Sigmoid colon (tissue), 4 donors: ENCODE measurements around a stretch of chr3.

DNA sequence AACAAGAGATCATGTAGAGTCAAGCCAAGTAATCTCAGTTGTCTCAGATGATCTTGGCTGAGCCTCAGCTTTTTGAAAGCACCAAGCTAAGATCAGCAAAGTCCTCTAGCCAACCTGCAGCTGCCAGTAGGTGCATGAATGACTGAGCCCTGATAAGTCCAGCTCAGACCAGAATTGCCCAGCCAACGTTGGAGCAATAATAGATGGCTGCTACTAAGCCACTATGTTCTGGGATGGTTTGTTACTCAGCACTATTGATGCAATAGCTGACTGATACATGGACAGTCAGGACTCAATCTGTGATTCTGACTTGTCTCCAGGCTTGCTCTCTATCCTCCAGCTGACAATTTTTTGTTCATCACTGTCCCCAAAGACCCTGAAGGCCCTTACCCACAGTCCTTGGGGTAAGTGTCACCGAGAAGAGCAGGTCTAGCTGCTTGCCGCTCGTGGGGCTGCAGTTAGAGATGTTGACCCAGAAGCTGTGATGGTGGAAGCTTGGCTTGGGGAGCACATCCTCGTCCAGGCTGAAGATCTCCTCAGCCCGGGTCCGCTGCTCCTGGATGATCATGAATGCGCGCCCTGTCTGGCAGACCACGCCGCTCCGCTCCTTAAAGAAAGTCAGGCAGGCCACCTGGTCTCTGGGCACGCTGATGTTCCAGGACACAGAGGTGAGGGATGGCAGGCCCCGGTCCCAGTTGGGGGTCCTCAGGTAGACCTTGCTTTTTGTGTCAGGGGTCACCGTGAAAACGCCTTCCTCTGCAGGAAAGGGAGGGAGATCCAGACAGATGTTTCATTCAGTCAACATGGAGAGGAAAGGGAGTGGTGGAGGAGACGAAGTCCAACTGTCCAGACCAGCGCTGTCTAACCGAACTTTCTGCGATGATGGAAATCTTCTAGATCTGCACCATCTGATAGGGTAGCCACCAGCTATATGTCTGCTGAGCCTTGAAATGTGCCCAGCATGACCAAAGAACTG lies 55.1 kb downstream of the CDCP1 start:
- PRO-cap: no peak
- RAMPAGE, long total RNA, 4 experiments: no peak in any of the 4 experiments

DNA sequence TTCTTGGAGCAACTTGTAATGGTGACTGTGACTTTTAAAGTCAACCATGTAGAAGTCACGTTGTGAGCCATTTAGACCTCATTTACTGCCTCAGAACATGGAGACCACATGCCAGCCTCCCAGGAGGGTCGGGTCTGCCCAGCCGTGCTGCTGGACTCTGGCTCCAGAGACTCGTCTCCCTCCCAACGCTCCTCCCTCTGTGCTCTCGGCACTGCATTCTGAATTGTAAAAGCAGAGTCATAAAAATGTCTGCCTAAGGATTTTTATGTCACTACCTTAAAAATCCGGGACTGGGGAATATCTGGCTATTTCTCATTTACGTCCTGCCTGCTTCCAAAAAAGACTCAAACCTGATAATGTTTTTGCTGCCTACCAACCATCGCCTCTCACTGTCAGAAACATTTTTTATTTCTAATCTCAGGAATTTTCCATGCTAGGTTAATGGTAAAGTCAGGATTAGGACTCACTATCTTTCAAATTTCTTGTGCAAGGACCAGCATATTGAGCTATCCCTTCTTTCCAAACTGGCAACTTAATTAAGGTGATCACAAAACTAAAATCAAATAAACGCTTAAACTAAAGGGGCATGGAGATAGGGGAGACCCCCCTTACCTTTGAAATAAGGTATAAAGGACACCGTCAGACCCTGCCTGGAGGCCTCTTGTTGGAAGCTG lies 53.4 kb downstream of the CDCP1 start:
- PRO-cap: no peak
- RAMPAGE, long total RNA, 4 experiments: no peak in any of the 4 experiments

GRCh38 chr3:45093339-45093990 lies 52.7 kb downstream of the CDCP1 start:
- PRO-cap: no peak
- RAMPAGE, long total RNA, 4 experiments: no peak in any of the 4 experiments

DNA sequence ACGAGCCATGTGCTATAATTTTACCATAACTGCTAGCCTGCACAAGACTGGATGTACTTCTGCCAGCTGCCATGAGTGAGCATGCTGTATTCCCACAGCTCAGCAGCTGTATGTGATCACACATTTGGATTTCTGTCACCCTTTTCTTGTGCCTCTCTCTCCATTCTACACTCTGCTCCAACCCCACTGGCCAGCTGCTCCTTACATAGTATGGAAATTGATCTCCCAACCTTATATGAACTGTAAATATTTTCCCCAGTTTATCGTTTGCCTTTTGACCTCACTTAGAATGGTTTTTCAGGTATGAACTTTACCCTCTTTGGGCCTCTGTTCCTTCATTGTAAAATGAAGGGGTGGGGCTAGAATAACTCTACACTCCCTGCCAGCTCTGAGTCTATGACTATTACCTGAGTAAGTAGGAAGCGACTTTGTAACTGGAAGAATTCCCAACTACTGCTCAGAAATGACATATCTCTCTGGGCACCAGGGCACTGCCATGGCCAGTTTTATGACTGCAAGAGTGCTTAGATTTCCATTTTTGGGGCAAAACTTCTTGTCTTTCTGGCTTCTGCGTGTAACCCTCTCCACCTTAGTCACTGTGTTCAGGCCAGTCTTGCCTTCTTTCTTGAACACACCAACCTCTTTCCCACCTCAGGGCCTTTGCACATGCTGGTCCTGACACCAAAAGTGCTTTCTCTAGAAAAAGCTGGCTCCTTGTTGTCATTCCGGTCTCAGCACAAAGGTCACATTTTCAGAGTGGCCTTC lies 25.9 kb downstream of the CDCP1 start:
- PRO-cap: no peak
- RAMPAGE, long total RNA, 4 experiments: no peak in any of the 4 experiments

GRCh38 chr3:45218943-45219452 lies 7.1 kb downstream of the TMEM158 start:
- PRO-cap: no peak
- RAMPAGE, long total RNA, 4 experiments: no peak in any of the 4 experiments

DNA sequence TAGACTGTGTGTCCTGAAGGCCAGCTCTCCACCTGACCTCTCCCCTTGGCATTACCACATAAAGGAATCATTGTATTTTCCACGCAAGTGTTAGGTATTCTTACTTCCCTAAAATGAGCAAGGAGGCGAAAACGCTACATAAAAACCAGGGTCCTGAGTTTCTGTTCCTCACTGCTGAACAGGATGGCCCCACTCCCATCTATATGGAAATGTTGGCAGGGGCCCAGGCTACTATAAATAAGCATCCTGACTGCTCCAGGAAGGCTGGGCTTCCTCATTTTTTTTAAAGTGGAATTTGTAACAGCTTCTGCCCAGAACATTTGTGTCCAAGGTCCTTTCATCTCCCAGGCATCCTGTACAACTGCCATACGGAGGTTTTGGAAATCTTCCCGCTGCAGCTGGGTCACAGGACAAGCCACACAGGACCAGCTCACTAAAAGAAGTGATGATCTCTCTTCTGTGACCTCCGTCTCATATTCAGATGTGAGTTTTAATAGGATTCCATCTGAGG lies 56.5 kb upstream of the LIMD1 start:
- PRO-cap: no peak
- RAMPAGE, long total RNA, 4 experiments: no peak in any of the 4 experiments

DNA sequence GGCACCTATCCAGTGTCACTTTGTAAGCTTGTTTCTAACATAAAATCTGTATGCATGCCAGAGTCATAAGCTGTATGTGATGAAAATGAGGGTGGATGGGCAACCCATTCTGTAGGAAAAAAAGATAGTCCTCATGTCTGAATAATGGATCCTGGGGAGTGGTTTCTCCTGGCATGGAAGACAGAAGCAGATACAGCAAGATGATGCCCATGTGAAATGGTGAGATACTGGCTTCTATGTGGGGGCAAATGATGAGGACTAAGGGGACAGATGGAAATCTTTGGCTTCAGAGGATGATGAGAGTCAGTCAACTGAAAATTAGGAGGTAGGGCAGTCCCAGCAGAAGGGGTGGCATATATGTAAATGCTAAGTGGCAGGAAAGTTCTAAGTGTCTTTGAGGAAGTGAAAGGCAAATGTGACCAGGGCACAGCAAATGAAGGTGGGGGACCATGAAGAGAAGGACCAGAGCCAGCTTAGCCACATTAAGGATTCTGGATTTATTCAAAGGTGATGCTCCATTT lies 29.3 kb upstream of the LIMD1 start:
- PRO-cap: no peak
- RAMPAGE, long total RNA, 4 experiments: no peak in any of the 4 experiments

DNA sequence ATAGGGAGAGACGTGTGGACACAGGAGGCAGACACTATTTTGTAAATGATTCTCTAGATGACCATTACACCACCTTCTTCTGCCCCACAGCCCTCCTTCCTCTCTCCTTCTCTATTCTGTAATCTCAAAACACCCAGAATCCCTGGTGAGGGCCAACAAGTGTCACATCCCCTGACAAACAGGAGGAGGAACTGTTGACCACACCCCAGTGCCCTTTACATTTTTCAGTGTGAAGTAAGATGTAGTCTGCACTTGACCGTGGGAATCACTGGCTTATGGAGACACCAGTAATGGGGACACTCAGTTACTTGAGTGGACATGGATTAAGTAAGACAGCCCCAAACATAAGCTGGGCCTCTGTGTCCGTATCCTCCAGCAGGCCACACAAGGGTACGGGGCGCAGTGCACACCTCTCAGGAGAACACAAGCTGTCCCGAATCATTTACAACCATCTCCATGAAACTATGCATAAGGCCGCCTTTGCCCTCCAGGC lies 28.4 kb upstream of the LIMD1 start:
- PRO-cap: no peak
- RAMPAGE, long total RNA, 4 experiments: no peak in any of the 4 experiments

- PRO-cap: no peak
- RAMPAGE, long total RNA, 4 experiments: no peak in any of the 4 experiments
Observed at GRCh38 chr3:45582662-45583428, 11.7 kb upstream of the LIMD1 start.

DNA sequence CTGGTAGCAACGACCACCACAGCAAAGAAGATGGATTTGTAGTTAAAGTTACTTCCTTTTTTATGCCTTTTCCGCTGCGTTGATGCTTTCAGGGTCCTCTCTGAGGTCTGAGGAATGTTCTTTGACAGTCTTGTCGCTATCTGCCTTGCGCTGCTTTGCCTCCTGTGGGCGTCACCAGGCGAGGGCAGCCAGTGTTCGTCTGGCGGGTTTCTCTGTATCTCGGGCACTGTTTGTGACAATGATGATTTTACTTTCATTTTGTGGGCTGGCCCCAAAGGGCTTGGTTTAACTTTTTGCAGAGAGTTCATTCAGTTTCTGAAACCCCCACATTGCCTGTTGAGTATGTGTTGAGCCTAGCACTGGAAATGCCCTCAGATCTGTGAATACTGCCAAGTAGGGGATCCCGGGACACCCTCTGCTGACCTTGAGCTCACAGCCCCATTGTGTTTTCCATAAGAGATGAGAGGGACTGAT lies 24.6 kb upstream of the SACM1L start:
- PRO-cap: no peak
- RAMPAGE, long total RNA, 4 experiments: no peak in any of the 4 experiments

DNA sequence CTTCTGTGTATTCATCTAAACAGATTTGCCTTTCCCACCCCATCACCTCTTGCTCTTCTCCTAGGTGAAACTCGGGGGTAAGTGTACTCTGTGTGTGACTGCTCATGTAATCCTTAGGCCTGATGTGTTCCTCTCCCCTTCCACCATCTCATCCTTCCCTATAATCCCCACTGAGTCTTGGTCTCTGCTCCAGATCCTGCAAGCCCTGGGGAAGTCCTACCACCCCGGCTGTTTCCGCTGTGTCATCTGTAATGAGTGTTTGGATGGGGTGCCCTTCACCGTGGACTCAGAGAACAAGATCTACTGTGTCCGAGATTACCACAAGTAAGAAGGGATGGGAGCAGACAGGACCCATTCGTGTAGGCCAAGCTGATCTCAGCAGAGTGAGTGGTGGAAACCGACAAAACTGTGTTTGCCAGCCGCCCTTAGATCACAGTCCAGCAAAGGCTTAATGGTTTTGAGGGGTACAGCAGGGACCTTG lies 16.7 kb upstream of the SACM1L start:
- PRO-cap: no peak
- RAMPAGE, long total RNA, 4 experiments: no peak in any of the 4 experiments

DNA sequence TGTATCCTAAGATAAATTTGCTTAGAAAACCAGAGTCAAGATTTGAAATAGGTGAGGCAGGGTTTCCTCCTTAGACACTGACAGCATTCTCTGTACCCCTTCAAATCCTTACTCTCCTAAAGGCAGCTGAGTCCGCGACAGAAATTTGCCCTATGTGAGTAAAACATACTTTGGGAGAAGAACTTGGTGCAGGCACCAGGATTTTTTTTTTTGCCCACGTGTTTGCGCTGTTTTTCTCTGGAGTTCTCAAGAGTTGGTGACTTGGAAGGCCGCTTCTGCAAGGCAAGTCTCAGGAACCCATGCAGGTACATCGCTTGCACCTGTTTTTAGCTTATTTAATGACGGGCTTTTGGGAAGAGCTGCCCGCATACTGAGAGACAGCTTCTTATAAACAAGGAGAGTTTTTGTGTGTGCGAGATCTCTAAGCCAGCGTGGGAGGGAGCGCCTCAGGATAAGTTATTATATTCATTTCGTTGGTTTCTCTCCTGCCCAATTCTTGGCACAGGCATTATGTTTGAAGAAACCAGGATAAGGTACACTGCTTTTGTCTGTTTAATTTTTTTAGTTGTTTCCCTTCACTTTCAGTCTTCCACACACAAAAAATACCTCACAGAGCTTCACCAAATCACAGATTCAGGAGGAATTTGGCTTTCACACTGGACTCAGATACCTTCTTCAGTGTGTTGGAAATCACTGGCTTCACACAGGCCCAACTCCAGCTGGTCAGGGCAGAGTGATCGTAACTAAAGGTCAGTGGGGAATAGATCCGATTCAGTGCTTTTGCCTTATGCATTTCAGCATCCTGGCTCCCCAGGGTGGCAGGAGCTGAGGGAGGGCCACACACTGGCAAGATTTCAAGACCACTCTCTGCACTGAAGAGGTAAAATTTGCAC lies 11.3 kb upstream of the SACM1L start:
- PRO-cap: no peak
- RAMPAGE, long total RNA, 4 experiments: no peak in any of the 4 experiments

- PRO-cap: no peak
- RAMPAGE, long total RNA, 4 experiments: start-site peak on the minus strand in 1 of 4 experiments, at chr3:45965056-45965064 at its widest, 20 reads per replicate
Observed at GRCh38 chr3:45964770-45965271, 21.6 kb downstream of the CXCR6 start.

DNA sequence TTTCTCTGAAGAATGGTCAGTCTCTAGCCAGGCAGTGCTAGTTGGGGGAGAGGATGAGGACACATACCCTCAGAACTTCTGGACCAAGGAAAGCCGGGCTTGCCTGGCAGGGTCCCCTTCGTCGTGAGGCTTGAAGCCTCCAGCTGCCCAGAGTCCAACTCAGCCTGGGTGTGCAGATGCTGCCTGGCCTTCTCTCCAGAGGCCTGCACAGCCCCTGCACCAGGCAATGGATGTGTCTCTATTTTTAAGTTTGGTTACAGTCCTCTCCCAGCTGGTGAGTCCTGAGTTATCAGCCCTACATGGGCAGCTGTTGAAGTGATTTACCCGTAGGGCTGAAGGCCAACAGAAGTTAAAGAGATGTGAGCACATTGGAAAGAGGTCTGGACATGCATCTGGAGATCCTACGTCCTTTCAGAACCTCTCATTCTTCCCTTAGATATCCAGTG lies 10.1 kb downstream of the FYCO1 start:
- PRO-cap: no peak
- RAMPAGE, long total RNA, 4 experiments: start-site peak on the minus strand in 1 of 4 experiments, centred at position 208 of the sequence, 32 reads per replicate

- PRO-cap: no peak
- RAMPAGE, long total RNA, 4 experiments: no peak in any of the 4 experiments
Observed at GRCh38 chr3:46006503-46007186, 11.0 kb upstream of the FYCO1 start.

GRCh38 chr3:46022816-46023507 lies 4.3 kb downstream of the XCR1 start:
- PRO-cap: no peak
- RAMPAGE, long total RNA, 4 experiments: no peak in any of the 4 experiments

DNA sequence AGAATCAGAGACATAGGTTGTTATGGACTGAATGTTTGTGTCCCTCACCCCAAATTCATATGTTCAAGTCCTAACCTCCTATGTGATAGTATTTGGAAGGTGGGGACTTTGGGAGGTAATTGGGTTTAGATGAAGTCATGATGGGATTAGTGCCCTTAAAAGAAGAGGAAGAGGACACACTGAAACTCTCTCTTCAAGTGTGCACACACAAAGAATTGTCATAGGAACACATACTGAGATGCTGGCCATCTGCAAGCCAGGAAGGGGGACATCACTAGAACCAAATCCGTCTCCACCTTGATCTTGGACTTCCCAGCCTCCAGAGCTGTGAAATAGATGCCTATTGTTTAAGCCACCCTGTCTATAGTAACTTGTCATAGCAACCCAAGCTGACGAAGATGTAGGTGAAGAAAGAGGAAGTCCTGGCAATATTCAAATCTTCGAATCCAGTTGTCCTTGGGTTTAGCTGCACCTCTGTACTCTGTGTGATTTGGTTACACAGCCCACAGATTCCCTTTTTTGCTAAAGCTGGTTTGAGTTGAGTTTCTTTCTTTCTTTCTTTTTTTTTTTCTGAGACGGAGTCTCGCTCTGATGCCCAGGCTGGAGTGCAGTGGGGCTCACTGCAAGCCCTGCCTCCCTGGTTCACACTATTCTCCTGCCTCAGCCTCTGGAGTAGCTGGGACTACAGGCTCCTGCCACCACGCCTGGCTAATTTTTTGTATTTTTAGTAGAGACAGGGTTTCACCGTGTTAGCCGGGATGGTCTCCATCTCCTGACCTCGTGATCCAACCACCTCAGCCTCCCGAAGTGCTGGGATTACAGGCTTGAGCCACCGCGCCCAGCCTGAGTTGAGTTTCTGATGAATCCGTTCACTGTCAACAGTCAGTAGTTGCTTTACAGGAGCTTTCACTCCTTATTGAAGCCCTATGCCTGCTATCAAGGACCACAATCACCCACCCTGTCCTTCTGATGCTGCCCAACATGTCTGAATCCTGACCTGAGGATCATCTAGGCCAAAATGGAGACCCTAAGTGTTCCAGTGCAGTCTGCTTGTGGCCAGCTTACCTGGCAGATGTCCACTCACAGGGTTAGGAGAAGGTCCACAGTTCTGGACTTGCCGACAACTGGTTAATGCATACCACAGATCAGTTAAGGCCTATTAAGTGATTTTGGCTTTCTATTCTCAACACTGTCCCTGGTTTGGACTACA lies 68.2 kb upstream of the XCR1 start:
- PRO-cap: no peak
- RAMPAGE, long total RNA, 4 experiments: no peak in any of the 4 experiments

DNA sequence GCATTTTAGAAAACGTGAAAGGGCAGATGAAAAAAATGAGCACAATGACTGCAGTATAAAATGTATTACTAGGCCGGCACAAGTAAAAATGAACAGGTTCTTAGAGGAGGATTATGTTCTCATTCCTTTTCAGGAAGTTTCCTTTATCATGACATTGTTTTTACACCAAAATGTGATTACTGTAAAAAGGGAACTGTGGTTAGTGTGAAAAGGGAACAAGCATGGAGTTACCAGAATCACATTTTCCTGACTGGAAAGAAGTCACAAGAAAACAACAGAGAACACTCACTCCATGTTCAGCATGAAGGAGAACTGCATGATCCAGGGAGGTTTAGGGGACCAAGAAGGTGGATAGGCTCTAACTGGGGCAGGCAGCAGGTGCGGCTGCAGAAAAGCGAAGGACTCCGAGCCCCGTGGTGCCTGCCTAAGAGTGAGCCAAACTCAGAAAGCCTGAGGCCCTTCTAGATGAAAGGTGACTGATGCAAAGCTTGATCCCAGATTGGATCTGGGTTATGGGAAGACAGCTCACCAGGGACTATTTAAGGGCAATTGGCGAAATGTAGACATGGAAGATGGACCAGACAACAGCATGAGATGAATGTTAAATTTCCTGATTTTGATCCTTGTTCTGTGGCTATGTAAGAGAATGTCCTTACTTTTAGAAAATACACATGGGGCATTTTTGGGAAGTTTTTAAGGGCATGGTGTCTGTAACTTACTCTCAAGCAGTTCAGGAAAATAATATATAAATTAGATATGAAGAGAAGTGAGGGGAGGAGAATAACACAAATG lies 77.3 kb downstream of the CCR1 start:
- PRO-cap: no peak
- RAMPAGE, long total RNA, 4 experiments: no peak in any of the 4 experiments

DNA sequence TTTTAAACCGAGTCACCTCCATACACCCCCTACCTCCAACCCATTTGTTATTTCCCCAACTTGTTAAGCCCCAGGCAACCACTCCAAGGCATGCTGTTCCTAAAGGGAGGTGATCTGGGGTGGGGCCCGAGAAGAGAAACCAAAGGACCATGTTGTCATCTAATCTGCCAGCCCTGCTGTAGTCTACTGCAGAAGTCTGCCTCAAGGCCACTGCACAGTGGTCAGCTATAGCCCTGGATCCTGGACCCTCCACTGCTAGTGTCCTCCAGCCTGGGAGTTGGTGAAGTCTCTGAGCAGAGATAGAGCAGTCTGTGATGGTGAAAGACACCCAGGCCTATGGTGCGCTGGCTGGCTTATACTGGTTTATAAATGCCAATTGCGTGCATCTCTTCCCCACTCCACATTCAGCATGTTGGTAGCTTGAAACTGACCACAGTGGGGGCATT lies 1.5 kb downstream of the CCR1 start:
- PRO-cap: no peak
- RAMPAGE, long total RNA, 4 experiments: no peak in any of the 4 experiments

GRCh38 chr3:46353024-46353367 lies 915 bp upstream of the CCR2 start:
- PRO-cap: no peak
- RAMPAGE, long total RNA, 4 experiments: no peak in any of the 4 experiments